AG04450 (cell line): ENCODE measurements around a stretch of chr12.

GRCh38 chr12:53659563-53659986 lies 16.3 kb downstream of the ATP5MC2 start:
- CAGE, long polyA plus RNA, result no peak
- RRBS, result no CpG with 5 or more reads among the region's 2 CpGs

- CAGE, long polyA plus RNA, result no peak
- RRBS, result no CpG with 5 or more reads among the region's 28 CpGs
Observed at GRCh38 chr12:53675368-53676029, 384 bp downstream of the ATP5MC2 start.

GRCh38 chr12:53726704-53727285 lies 457 bp downstream of the CALCOCO1 start:
- CAGE, long polyA plus RNA, result no peak
- RRBS, result no CpG with 5 or more reads among the region's 17 CpGs

DNA sequence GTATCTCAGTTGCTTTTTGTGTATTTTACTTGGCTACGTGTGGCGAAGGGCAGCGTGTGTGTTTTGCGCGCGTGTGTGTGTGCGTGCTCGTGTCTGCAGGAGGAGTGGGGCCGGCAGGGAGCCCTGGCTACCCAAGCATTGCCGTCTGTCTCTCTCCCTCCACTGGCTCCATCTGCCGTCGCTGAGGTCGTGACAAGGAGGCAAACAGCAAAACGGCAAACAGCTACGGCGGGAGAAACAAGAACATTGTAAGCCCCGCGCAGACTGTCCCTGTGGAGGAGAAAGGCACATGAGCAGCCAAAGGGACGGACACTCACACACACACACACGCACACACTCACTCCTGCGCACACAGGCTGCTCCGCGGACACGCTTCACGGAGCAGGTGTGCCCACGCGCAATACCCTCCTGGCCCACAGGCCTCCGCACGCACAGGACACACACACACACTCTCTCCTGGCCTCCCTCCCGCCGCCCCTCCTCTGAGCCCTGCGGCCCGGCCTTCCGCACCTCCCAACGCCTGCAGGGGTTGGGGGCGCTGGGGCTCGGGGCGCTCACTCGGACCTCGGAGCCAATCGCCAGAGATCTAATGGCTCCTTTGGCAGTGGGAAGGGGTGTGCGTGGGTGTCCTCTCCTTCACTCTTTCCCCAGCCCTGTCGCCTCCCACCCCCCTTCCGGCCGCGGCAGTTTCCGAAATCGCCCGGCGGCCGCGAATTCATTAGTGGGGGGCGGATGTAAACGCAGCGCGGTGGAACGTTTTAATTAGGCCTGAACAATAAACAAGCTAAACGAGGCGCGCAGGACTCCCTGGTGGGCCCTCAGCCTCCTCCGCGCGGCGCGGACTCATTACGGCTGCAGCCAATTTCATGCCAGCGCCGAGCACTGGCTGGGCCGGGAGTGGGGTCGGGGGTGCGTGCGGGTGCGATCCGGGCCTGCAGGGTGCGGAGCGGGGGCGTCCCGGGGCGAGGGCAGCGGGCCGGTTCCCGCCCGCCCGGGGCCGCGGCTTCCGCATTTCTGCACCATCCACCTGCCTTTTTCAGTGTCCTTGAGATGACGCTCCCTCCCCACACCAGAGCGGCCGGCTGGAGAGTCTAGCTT lies 23.8 kb upstream of the CALCOCO1 start:
- CAGE, long polyA plus RNA, result no peak
- RRBS, result 1% methylated on average over 12 of the region's 90 CpGs

DNA sequence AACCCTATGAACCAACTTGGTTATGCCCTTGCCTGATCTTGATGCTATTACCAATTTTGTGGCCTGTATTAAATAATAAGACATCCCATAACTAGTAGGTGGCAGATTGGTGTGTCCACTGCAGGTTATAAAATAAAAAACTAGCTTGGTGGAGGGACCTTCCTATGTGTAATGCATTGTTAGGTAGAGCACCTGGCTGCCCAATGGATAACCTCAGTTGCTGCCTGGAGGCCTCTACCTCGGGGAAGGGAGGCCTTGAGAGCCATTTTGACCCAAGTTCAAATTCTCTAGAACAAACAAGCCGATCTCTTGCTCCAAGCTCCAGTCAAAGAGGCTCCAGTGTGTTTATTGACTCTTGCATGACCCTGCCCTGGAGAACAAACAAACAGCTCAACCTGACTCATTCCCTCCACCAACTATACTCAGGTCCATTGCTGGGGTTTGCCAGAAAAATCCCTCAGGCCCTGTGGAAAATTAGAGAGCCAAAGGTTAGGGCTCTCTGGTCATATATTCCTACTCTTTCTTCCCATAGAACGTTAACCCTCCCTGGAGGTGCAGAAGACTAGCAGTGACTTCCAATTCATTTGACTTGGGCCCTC lies 98.0 kb upstream of the CALCOCO1 start:
- CAGE, long polyA plus RNA, result no peak
- RRBS, result no CpG with 5 or more reads among the region's 3 CpGs

DNA sequence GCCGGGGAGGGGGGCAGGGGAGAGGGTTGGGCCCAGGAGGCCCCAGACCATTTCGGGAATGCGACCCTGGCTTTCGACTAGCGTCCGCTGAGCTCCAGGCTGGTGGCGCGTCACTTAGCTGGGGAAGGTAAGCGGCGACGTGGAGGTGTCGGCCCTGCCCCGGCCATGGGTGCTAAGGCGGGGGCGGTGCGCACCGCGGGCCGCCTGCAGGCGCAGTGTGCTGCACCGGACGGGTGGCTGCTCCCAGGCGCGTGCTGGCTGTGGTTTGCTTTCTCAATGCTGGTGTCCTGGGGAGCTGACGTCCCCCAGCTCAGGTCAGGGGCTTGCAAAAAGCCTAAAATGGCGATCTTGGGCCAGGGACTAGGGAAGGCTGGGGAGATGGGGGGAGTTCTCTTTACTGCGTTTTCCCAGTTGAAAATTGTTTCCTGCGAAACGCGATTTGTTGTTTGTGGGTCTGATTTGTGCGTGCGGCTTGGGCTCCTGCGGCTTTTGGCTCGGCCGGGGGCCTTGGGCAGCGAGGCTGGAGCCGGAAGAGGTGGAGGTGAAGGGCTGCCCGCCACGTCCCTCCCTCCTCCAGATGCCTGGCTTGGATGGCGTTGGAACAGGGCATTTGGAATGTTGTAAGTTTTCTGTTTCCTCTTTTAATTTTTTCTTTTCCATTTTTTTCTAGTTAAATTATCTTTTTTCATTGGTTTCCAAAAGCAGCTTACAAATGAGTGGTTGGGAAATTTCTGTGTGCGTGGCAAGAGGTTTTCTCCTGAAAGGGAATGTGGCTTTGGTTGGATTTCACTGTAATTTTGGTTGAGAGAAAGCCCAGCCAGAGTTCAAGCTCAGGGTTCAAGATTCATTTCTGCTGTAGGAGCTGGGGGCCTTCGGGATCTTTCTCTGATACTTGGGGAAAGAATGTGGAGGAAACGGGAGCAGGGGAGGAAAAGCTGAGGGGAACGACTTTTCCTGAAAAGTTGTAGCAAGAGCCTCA lies 1.4 kb downstream of the HOXC10 start:
- CAGE, long polyA plus RNA, result no peak
- RRBS, result 3% methylated on average over 9 of the region's 44 CpGs

GRCh38 chr12:53990201-53990893 lies 5.4 kb downstream of the HOXC10 start:
- CAGE, long polyA plus RNA, result no peak
- RRBS, result no CpG with 5 or more reads among the region's 21 CpGs

GRCh38 chr12:53994728-53995246 lies 5.2 kb upstream of the HOXC9 start:
- CAGE, long polyA plus RNA, result no peak
- RRBS, result no CpG with 5 or more reads among the region's 33 CpGs

DNA sequence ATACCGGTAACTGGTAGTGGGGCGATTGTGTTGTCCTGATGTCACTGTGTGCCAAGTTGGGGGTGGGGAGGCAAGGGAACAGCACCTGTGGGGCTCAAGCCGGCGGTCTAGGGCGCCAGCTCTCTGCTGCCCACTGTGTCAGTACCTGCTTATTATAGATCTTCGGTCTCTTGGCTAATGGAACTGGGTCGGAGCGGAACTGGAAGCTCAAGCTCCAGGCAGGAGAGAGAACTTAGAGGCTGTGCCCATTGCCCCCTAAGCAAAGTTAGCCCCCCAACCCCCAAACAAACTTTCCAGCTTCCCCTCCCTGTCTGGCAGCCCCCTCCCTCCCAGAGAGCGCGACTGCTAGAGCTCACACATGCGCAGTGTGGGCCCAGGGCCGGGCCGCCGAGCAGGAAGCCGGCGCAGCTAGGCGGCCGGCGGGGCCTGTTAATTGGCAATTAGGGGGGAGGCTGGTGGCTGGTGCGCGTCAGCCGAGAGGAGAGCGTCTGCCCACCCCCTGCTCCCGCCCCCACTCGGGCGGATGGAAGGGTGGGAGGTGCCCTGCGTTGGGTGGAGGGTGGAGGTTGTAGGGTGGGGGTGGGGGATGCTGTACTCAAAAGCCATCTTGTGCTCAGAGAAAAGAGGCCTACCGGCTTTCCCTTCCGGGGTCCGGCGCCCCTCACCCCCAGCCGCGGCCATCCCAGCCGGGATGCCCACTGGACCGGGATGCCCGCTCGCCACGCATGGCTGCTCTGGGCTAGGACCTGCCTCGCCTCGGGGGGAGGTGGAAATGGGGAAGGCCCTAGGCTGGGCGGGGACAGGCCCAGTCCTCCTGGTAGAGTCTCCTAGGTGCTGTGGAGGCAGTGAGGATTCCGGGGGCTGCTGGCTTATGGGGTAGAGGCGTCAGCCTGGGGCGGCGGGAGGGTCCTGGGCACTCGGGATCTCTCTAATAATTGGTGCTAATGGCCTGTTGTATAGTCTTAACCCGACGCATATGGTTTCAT lies 9.1 kb downstream of the HOXC8 start:
- CAGE, long polyA plus RNA, result no peak
- RRBS, result 2% methylated on average over 7 of the region's 48 CpGs

DNA sequence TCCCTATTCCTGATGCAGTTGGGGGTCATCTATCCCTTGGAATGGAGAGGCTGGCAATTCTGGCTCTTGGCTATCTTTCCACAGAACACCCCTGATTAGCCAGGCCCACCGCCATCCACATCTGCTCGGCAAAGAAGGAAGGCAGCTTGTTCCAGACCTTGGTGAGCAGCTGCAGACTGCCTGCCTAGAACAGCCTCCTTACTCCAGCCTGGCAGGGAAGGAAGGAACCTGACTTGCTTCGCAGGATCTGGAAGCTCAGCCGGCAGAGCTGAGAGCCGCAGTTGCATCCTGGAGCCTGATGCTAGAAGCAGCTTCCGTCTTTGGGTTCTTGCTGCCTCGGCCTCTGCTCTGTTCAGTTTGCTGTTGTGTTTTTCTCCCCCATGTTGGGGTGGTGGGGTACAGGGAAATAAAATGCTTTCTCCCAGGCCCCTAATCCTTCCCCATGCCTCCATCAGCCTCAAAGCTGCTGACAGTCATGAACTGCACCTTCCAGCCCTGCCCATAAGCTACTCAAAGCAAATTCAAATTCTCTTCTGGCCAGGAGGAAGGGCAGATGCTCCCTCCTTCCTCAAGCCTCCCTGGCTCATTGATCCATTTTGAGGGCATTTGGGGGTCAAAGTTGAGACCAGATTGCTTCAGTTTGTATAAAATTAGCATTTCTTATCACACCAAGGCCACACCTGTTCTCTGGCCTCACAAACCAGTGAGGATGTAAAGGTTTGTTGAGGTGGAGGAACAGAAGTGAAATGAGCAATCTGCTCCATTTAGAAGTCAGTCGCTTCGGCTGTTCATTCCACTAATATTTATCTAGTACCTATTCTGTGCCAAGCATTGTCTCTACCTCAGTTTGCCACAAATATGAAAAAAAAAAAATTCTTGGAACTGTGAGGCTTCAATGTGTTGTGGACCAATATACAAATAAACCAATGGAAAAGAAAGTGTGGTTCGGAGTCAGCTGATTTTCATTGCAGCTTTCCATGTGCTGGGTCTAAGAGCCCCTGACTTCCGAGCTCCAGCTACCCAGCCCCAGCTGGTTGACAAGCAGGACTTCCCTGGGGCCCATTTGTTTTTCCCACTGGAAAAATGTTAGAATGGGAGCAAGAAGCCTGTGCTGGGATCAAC lies 56.5 kb downstream of the SMUG1 start:
- CAGE, long polyA plus RNA, result no peak
- RRBS, result no CpG with 5 or more reads among the region's 11 CpGs

DNA sequence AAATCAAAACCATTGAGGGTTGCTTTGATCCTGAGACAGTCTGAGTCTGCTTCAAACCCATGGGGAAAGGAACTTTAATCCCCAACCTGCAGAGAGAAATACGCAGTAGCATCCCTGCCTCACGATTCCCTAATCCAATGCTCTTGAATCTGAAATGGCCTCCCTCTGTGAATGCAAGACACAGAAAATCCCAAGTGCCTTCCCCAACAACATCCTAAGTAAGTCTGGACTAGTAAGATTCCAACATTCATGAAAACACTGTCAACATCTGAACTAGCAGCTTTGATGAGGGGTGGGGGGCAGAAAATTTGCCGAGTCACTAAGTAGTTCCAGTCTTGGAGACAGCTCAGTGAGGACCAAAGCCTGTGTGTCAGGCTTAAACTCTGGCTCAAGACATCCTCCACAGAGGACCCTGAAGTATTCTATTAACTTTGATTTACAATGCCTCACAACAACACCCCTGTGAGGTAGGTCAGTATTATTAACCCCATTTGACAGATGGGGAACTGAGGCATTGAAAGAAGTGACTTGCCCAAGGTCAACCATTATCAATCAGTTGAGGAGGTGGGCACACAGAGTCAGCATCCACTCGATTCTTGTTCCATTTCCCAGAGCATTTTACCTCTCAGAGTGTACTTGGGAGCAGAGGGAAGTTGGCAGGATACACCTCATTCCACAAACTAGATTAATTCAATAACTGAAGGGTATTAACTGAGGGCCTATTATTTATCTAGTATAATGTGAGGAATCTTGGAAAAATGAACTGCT lies 43.4 kb upstream of the SMUG1 start:
- CAGE, long polyA plus RNA, result no peak
- RRBS, result no CpG with 5 or more reads among the region's 4 CpGs

DNA sequence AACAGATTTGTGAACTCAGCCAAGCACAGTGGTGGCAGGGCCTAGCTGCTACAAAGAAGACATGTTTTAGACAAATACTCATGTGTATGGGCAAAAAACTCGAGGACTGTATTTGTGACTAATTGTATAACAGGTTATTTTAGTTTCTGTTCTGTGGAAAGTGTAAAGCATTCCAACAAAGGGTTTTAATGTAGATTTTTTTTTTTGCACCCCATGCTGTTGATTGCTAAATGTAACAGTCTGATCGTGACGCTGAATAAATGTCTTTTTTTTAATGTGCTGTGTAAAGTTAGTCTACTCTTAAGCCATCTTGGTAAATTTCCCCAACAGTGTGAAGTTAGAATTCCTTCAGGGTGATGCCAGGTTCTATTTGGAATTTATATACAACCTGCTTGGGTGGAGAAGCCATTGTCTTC lies 4.1 kb downstream of the HNRNPA1 start:
- CAGE, long polyA plus RNA, result no peak
- RRBS, result no CpG with 5 or more reads among the region's 3 CpGs

DNA sequence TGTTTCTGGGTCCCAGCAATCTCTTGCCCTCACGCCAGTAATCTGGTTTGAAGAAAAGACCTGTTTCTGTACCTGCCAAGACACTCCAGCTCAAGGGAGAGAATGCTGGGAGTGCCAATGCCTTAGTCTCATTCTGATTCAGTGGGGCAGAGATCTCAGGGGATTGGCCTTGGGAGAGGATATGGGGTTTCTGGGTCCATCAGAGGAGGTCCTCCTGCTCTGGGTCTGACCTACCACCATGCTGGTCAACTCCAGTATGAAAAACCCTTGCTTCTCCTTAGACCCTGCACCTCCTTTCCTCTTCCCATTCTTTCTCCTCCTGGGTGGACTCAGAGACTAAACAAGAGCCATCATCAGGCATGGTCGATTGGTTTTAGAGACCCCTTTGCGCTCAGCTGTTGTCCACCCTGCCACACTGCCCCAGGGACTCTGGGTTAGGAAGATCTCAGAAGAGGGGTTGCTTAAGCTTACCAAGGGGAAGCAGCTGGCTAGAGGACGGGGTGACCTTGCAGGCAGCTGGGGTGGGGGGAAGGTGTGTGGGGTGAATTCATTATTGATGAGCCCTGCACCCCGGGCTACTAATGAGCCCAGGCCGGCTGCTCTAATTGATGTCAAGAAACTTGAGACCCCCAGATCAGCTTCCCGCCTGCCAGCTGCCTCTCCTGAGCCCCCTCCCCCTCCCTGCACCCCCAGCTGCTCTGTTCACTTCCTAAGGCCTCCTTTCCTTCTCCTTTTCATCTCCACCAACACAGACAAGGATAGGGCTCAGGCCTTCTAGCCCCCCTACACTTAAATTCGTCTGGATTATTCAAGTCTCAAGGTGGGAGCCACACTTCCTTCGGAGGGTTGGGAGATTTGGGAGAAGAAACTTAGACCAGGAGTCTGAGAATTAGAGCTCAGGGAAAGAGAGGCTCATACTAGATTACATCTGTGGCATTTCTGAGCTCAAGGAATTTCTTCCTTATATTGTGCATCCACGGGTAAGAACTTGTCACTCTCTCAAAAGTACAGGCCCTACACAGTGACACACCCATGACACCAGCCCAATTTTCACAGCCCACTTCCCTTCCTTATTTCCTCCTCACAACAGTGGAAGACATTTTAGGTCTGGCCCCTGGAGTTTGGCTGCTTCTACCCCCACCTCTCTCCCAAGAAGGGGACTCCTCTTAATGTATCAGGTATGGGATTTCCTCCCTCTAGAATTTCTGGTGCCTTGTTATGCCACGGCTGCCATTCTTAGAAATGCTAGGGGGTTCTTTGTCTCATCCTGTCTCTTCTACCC lies 8.8 kb upstream of the ZNF385A start:
- CAGE, long polyA plus RNA, result no peak
- RRBS, result no CpG with 5 or more reads among the region's 11 CpGs

DNA sequence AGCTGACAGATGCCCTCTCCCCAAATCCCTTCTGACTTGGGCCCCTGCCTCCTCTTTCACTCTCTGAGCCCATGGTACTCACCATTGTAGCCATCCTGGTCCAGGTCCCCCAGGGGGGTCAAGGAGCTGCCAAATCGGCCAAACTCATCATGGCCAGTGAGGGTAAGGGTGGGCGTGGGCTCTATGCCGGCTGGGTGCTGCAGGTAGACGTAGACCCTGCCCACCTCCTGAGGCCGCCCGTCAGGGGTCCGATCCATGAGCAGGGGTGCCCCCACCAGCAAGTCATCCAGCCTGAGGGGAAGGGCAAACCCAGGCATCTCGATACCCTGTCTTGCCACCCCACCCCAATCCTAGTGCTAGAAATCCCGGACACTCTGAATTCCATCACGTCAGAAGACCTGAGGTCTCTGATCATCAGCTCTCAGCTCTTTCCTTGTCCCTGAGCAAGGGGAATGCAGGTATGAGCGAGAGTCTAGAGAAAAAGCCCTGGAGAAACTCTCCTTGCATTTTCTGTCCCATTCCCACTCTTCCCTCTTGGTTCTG lies 13.9 kb downstream of the ITGA5 start:
- CAGE, long polyA plus RNA, result no peak
- RRBS, result no CpG with 5 or more reads among the region's 11 CpGs

DNA sequence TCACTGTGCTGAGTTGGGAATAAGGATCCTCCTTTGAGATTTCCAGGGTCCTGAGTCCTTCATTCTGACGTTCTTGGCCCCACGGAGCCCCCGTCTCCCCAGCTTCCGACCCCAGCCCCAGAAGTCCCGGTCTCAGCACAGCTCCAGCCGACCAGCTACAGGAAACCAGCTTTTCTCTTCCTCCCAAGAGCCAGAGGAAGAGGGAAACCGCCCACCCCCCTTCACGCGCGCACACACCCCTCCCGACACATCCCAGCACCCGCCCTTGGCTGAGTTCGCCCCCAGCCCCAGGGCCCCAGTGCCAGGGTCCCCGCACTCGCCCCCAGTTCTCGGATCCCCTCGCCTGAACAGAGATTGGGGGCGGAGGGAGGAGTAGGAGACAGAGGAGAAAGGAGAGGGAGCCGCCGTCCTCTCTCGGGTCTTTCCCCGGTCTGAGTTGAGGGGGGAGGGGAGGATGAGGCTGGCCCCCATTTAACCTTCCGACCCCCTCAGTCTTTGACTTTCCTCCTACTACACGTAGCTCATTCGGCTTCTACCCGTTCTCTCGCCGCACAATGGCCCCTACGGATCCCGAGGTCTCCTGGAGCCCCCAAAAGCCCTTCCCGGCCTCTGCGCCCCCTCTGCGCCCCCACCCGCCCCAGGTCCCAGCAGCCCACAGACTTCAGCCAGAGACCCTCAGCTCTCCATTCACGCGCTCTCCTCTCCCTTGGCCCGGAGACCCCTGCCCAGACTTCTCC lies 908 bp downstream of the ITGA5 start:
- CAGE, long polyA plus RNA, result no peak
- RRBS, result 5% methylated on average over 7 of the region's 37 CpGs

DNA sequence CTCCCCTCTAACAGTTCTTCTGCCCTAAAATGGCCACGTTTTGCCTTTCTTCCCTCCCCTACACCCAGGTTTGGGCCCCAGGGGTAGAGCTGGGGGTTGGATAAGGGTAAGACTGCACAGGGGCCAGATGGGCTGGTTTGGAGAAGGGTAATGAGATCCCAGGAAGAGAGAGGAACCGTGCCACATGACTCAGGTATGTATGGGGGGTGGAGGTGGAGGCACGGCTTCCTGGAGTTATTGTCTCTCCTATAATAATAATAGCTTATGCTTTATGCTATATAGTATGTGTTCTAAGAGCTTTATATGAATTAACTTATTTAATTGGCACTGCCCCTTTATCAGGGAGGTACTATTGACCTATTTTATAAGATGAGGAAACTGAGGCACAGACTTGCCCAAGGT lies 10.2 kb upstream of the ITGA5 start:
- CAGE, long polyA plus RNA, result no peak
- RRBS, result no CpG with 5 or more reads among the region's 3 CpGs

GRCh38 chr12:54522928-54523844 lies 25.6 kb downstream of the NCKAP1L start:
- CAGE, long polyA plus RNA, result no peak
- RRBS, result no CpG with 5 or more reads among the region's 7 CpGs

- CAGE, long polyA plus RNA, result no peak
- RRBS, result no CpG with 5 or more reads among the region's 5 CpGs
Observed at GRCh38 chr12:54563005-54563398, 13.6 kb downstream of the PDE1B start.

DNA sequence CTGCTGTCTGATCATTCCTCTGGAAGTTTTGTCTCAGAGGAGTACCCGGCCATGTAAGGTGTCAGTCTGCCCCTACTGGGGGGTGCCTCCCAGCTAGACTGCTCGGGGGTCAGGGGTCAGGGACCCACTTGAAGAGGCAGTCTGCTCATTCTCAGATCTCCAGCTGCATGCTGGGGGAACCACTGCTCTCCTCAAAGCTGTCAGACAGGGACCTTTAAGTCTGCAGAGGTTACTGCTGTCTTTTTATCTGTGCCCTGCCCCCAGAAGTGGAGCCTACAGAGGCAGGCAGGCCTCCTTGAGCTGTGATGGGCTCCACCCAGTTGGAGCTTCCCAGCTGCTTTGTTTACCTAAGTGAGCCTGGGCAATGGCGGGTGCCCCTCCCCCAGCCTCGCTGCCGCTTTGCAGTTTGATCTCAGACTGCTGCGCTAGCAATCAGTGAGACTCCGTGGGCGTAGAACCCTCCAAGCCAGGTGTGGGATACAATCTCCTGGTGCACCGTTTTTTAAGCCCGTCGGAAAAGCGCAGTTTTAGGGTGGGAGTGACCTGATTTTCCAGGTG lies 34.0 kb downstream of the MUCL1 start:
- CAGE, long polyA plus RNA, result no peak
- RRBS, result no CpG with 5 or more reads among the region's 12 CpGs

GRCh38 chr12:54982973-54983231 lies 1.7 kb downstream of the TESPA1 start:
- CAGE, long polyA plus RNA, result no peak
- RRBS, result no CpG with 5 or more reads among the region's 4 CpGs